Neural cell (in vitro differentiated cells): ENCODE measurements around the genes RENBP and CTAG2.

DNA sequence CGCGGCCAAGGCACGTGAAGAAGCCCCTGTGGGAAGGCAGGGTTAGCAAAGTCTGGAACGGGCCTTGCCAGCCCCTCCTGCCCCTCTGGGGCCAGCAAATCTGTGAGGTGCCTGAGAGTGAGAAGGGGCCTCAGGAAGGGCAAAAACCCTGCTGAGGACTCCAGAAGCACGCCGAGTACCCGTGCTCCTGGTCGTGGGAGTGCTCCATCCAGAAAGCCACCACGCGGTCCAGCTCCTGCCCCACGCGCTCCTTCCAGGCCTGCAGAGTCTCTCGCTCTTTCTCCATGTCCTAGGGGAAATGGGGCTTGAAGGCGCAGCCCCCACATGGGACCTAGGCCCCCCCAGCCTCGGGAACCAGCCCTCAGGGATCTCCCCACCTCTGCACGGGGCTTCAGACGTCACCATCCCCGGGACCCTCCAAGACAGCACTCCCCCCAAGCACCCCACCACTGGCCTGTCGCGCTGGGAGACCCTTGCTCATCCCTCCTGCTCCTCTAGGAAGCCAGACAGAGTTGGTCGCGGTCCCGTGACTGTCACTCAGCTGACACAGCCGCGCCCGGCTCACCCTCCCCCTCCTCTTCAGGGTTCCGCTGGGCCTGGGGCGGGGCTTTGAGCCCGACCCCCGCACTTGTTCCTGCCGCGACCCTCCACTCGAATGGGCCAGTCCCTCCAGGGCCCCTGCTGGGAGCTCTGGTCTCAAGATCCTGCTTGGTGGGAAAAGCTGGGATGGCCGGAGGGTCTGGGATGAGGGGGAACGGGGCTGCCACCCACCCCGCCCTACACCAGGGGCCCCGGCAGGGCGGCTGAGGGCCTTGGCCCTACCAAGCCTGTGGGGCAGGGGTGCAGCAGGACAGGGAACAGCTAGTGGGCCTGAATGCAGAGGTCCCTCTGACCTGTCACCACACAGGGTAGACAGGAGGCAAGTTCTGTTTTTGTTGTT lies at the start of gene RENBP:
Gene RENBP (minus strand): TSS at position 514 of the 940 bp plus-strand sequence.
- RAMPAGE, long total RNA, result start-site peak on the minus strand centred at position 536 of the sequence, 123 bp wide, 31 and 30 reads in 2 replicates

DNA sequence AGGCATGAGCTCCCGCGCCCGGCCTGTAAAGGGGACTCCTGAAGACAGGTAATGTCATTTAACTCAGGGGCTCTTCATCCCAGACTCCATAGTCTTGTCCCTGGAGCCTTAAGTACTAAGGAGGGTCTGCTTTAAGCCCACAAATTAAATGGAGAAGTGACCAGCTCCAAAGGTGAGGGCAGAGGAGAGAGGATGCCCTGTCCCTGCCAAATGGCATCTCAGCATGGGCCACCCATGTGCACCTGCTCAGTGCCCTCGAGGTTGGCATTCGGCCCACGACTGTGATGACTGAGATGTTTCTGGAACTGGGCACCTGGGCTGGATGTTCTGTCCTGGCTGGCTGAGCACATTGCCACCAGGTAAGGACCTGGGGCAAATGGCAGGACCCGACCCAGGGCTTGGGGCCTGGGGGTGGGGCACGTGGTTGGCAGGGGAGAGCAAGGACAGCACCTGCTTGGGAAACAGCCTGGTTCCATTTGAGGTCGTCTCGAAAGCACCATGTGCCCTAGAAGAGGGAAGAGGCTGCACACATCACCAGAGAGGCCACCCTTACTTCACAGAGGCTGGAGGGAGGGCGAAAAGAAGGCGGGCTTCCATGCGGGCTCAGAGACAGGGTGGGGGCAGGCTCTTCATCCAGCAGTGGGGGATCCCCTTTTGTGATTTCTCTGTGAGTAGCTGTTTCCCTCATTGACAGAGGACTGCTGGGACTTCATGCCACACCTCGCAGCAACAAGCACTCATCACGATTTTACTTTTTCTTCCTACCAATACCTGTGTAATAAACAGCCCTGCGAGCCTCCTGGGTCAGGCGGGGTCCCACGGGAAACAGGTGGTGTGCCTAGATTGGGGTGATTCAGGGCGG lies 11.8 kb downstream of the TMEM187 start:
- RAMPAGE, long total RNA, result no peak

GRCh38 chrX:154019381-154019619 lies 402 bp downstream of the IRAK1 start:
- RAMPAGE, long total RNA, result no peak

DNA sequence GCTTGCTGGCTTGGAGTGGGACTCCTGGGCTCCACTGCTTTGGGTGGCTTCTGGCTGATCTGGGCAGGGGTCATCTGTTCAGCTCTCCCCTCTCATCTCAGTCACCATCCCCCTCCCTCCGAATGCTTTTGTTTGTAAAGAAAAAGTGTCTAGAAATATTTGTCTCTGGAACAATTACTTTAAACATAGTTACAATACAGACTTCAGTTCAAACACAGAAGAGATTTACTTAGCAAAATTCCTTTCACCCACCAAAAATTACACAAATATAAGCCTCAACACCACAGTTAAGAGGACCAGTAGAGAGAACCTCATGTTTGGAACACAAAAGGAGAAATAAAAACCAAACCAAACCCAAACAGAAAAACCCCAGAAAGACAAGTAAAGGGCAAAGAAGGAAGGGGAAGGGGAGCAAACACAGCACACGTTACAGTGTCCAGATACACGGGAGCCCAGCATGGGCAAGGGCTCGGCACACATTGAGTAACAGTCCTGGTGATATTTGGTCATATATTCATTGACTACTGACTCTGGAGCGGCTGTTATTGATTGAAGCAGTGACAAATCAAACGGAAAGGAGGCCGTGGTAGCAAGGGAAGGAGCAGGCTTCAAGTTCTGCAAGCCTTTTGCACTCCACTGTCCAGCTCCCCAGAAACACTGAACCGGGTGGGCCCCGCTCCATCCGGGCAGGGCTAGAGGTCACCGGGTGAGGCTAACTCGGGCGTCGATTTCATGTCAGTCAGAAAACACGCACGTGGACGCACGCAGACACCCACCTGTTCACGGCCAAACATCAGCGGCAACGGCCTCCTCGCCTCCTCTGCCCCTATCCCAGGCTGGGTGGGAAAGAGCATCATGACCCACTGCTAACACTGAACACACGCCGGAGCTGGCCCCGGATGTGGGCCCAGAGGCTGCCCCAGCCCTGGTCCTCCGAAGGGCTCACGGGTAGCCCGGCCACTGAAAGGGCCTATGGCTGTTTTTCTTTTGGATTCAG lies 3.6 kb upstream of the IRAK1 start:
- RAMPAGE, long total RNA, result no peak

- RAMPAGE, long total RNA, result no peak
Measured at GRCh38 chrX:154042947-154043309, 23.2 kb upstream of the IRAK1 start.

- RAMPAGE, long total RNA, result no peak
Measured at GRCh38 chrX:154049357-154049946, 29.8 kb upstream of the IRAK1 start.

DNA sequence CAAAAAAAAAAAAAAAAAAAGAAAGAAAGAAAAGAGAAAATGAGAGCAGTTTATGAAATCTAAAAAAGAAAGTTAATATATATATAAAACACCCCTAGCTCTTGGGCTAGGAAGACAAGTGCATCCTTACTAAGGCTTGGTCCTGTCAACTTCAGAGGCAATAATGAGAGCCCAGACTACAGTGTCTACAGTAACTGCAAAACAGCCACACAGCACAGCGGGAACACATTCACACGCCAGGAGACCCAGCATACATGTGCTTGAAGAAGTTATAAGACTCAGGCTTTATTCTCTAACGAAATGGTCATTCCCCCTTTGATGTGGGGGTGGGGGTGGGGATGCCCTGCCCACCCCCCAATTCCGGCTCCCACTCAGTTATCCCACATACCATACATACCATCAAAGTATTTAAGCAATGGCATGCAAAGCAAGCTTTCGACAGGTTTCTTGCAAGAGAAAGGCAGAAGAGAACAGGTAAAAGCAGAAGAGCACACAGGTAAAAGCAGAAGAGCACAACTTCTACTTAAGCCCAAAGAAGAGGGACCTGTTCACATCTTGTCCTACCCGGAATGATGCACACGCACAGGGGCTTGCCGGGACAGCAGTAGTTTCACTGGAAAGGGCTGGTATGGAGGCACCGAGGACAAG lies 3.6 kb downstream of the MECP2 start:
- RAMPAGE, long total RNA, result no peak

GRCh38 chrX:154116252-154116866 lies 18.8 kb upstream of the MECP2 start:
- RAMPAGE, long total RNA, result no peak

GRCh38 chrX:154121390-154121747 lies 22.7 kb upstream of the OPN1LW start:
- RAMPAGE, long total RNA, result no peak

- RAMPAGE, long total RNA, result no peak
Measured at GRCh38 chrX:154123608-154124430, 20.2 kb upstream of the OPN1LW start.

GRCh38 chrX:154352466-154353614 lies 21.6 kb downstream of the FLNA start:
- RAMPAGE, long total RNA, result no peak

DNA sequence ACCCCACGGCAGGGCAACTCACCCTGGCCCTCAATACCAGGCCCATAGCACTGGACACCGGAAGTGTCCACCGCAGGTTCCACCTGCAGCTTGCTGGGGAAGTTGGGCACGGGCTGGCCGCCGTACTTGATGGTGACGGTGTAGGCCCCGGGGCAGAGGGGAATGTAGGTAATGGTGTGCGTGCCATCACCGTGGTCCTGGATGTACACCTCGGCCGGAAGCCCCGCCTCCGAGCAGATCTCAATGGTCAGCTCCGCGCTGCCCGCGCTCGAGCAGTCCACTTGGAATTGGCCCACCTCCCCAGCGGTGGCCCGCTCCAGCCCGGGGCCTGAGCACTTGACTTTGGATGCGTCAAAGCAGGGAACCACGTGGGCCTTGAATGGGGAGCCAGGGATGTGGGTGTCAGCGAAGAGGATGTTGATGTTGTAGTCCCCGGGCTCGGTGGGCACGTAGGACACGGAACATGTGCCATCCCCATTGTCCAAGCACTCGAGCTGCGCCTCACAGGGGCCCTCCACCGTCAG lies 14.4 kb downstream of the FLNA start:
- RAMPAGE, long total RNA, result no peak

DNA sequence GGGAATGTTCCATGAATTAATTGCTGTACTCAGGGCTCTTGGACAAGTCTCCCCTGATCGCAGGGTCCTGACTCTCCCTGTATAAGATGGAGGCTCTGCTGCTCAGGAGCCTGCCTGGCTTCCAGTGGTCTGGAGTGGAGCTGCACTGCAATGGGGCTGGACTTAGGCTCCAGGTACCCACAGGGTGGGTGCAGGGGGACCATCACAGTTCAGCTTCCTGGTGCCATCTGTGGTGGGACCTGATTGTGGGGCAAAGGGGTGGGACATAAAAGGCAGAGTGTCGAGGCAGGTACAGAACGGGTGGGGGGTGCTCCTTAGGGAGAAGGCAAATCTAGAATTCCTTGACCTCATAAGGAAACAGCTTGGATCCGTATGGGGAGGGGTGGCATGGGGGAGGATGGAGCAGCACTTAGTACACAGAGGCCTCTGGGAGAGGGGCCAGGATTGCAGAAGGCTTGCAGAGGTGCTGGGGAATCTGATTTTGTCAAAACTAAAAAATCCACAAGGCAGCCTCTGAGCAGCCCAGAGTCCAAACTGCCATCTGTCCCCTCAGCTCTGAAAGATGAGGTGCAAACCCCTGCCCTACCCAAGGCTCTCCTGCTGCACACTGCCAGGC lies 2.2 kb upstream of the FLNA start:
- RAMPAGE, long total RNA, result no peak

- RAMPAGE, long total RNA, result no peak
Measured at GRCh38 chrX:154399546-154400398, 1.6 kb downstream of the RPL10 start.

GRCh38 chrX:154440932-154441254 lies 3.0 kb upstream of the FAM50A start:
- RAMPAGE, long total RNA, result no peak

- RAMPAGE, long total RNA, result no peak
Measured at GRCh38 chrX:154441306-154441824, 2.6 kb upstream of the FAM50A start.

- RAMPAGE, long total RNA, result no peak
Measured at GRCh38 chrX:154483757-154484458, 2.5 kb downstream of the UBL4A start.

- RAMPAGE, long total RNA, result no peak
Measured at GRCh38 chrX:154489788-154490496, 487 bp downstream of the SLC10A3 start.

DNA sequence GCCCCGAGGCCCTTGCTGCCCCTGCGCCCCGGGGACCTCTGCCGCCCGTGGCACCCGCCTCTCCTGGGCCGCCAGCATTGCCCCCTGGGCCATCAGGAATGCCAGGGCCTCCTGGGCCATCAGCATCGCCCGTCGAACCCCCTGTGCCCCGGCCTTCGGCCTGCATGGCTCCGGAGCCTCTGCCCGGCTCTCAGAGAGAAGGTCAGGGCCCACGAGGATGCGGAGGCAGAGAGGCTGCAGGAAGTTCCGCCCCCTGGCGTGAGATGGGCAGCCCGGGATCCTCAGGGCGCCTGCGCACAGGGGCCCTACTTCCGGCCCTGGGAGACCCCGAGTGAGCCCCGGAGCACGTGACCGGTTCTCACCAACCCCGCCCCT lies at the start of gene CTAG2:
Gene CTAG2 (minus strand): TSS at position 230 of the 375 bp plus-strand sequence.
- RAMPAGE, long total RNA, result no peak

DNA sequence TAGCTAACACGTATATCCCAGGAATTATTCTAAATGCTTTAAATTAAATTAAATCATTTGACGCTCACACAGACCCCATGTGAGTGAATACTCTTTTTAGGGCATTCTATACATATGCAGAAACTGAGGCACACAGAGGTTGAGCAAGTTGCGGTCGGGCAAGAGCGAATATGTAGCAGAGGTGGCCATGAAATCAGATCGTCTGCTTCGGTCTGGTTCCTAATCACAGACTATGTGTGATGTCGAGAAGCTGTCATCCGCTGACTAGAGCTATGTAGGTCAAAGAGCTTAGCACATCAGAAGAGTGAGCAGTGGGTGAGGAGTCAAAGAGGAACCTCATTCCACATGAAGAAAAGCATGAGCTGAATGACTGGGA lies 19.1 kb downstream of the GAB3 start:
- RAMPAGE, long total RNA, result no peak